Fallopian tube (tissue), 1 donor: ENCODE measurements around the gene EDEM3.

DNA sequence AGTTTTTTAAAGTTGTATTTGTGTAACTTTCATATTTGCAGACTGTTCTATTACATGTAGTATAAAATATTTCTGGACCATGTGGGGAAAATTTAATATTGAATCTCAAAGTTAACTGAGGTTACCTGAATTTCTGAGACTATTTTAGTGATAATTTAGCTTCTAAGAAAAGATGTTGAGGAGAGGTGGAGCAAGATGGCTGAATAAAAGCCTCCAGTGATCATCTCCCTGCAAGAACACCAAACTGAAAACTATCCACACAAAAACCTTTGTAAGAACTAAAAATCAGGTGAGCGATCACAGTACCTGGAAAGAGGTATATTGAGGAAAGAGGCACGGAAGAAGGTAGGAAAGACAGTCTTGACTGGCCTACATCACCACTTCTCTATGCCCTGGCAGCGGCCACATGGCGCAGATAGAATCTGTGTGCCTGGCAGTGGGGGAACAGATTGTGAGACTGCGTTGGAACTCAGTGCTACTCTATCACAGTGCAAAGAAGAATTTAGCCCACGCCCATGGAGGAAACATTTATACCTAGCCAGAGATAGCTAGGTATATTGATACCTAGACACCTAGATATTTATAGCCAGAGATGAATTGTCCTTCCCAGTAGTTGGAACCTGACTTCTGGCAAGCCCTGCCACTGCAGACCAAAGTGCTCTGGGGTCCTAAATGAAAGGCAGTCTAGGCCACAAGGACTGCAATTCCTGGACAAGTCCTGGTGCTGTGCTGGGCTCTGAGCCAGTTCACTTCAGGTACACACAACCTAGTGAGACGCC is 51.7 kb downstream of the DHX9 start:
- PRO-cap, result no peak

DNA sequence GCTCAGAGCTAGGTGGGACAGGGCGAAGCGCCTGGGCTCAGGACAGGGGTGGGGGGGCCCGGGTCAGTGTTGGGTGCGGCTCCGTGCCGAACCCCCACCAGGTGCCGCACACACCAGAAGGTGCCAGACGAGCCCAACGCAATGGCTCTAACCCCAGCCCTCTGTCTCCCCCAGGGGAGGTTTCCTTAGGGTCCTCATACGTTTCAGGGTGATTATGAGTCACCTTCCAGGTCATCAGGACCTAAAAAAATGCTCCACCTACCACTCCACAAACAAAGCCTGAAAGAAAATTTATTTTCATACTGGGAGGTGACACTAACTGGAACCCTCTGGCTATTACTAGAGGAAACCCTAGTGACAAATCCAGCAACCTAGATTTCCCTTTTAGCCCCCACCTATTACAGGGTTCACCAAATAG is 414 bp upstream of the SHCBP1L start:
- PRO-cap, result no peak

GRCh38 chr1:183064703-183065276 is 41.6 kb downstream of the LAMC1 start:
- PRO-cap, result no peak

- PRO-cap, result no peak
Measured at GRCh38 chr1:183125995-183126354, 60.1 kb upstream of the LAMC2 start.

GRCh38 chr1:183235050-183235554 is 49.0 kb downstream of the LAMC2 start:
- PRO-cap, result no peak

GRCh38 chr1:183242806-183243083 is 56.7 kb downstream of the LAMC2 start:
- PRO-cap, result no peak

DNA sequence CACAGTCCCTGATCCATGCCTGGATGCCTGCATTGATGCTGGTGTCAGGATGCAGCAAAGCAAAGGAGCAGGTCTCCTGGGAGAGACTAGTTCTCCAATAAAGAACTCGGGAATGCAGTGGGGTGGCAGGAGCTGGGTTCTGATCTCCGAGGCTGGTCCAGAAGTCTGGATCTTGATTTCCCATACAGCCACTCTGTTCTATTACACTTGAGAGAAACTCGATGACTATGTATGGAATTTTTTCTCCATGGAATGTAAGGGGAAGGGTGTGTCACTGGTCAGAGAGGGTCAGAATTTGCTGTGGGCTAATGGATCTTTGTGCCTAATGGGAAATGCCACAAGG is 86.1 kb downstream of the LAMC2 start:
- PRO-cap, result no peak

DNA sequence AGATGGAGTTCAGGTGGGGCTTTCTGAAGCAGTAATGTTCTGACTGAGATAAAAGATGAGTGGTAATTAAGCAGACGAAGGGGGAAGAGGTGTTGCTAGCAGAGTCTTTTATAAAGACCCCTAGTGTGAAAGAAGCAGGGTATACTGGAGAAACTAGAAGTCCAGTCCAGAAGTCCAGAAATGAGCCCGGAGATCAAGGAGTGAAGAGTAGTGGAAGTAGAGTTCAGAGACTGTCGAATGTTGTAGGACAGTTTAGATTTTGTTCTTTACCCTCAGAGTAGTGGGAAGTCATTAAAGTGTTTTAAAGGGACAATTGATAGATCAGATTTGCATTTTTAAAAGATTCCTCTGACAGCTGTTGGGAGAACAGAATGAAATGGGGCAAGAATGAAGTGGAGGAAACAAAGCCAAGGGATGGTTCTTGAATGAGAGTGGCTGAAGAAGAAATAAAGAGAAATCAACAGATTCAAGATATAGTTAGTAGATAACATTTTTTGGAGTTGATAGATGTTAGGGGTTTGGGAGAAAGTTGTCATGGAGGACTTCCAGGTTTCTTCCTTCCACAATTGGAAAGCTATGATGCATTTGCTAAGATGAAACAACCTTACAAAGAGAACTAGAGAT is 39.2 kb downstream of the SMG7 start:
- PRO-cap, result no peak

DNA sequence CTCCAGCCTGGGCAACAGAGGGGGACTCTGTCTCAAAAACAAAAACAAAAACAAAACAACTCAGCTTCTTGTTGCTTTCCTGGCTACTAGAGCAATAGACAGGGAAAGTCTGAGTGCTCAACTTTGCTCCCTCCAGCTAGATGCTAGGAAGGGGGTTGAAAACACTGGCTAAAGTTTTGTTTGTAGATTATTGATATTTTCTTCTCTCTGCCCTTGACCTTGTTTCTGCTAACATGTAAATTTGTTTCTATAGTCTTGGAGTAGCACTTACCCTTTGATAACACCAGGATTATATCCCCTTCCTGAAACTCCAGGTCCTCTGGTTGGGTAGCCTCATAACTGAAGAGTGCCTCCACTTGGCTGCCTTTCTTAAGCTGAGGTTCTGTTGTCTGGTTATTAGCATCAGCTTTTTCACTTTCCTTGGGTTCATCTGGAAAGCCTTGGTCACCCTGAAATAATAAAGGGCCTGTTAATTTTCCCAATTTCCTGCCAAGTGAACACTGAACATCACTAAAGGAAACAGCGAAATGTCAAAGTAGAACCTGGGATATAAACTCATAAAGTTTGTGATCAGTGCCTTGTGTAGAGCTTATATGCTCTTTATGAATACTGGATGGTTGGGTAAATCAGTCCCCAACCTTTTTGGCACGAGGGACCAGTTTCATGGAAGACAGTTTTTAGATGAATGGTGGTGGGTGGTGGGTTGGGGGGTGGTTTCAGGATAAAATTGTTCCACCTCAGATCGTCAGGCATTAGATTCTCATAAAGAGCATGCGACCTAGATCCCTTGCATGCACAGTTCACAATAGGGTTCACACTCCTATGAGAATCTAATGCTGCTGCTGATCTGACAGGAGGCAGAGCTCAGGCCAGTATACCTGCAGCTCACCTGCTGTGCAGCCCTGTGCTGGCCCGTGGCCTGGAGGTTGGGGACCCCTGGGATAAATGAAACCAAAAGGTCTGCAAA is 30.2 kb downstream of the NCF2 start:
- PRO-cap, result no peak

- PRO-cap, result no peak
Measured at GRCh38 chr1:183567495-183567928, 22.7 kb downstream of the NCF2 start.

DNA sequence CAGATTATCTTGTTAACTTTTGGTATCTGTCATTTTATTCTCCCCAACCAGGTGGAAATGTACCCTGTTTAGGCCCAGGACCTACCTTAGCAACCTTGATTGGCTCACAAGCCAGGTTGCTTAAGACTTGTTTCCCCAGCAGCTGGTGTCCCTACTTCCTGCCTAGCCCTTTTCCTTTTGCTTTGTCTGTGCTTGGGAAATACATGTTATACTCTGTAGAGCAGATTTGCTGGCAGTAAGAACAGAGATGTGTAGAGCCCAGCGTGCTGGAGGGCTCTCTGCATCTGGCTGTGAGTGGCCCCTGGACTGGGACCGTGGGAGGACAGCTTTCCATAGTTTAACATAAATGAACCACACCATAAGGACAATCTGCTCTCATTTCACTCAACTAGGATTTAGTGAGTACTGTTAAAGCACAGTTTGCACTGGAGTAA is 540 bp downstream of the APOBEC4 start:
- PRO-cap, result unidirectional peak, plus-strand start at position 148 of the sequence

GRCh38 chr1:183871602-183871984 is 66.7 kb downstream of the RGL1 start:
- PRO-cap, result unidirectional peak, plus-strand start at chr1:183871783

- PRO-cap, result no peak
Measured at GRCh38 chr1:183995275-183995676, 42.3 kb downstream of the COLGALT2 start.

- PRO-cap, result no peak
Measured at GRCh38 chr1:184513949-184514382, 127.1 kb downstream of the C1orf21 start.

- PRO-cap, result no peak
Measured at GRCh38 chr1:184576688-184577550, 177.7 kb downstream of the EDEM3 start.

DNA sequence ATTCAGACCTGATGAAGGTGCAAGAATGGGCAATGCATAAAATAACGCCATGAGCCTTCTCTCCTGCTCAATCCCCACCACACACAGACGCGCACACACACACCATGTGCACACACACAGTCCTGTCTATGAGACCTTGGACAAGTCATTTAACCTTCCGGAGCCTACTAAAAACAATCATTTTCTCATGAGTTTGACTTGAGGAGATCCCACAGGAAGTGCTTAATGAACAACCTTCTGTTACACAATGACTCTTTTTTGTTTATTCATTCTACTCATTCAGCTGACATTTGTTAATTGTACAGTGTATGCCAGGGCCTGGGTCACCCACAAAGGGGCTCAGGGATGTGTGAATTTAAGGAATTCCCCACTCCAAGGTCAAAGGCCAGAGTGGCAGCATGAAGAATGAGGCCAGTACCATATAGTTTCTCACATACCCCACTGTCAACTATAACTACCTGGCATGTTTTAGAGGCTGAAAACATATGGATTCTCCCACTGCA is 125.3 kb downstream of the EDEM3 start:
- PRO-cap, result no peak

GRCh38 chr1:184754485-184755534 is at the start of gene EDEM3:
TSS of gene EDEM3 (minus strand) at chr1:184754858.
- PRO-cap, result unidirectional peak, minus-strand start at chr1:184754646; bidirectional peak, plus-strand start at chr1:184755194, minus-strand start at chr1:184754853

- PRO-cap, result no peak
Measured at GRCh38 chr1:184771085-184771796, 16.6 kb upstream of the EDEM3 start.

DNA sequence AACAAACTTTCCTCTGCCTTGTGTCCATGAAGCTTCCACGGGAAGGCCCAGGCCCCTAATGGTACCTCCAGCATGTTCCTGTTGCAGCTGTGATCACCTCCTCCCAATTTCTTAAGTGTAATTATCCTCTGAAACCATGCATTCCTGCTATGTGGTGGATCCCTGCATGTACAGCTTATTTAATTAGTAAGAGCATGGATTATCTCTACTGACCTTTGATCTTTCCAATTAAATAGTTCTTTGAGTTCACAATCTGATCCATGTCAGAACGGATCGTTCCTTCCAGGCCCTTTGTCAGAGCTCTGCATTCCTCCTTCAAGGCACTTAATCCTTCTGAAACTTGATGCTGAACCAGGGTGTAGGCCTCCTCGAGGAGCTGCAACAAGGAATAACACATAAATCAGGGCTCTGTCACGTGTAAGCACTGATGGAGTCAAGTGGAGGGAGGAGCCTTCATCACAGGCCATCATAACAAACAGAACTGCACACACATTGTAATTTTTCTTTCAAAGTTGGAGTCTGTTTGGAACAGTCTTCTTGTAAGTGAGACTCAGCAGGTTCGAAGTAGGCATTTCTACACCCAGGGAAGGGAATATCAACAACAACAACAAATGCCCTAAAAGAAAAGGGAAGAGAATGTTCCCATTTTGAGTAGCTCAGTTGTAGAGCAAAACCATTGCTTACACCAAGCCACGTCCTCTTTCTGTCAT is 68.5 kb upstream of the EDEM3 start:
- PRO-cap, result no peak

GRCh38 chr1:184882196-184882559 is 92.1 kb downstream of the NIBAN1 start:
- PRO-cap, result no peak